Rectum (tissue), 1 donor: ENCODE results near the genes ENPP7 and TBC1D16.

- PRO-cap = bidirectional peak, plus-strand start at chr17:78911182, minus-strand start at chr17:78911154
These were observed 7.8 kb upstream of the CEP295NL start for GRCh38 chr17:78910683-78911234.

DNA sequence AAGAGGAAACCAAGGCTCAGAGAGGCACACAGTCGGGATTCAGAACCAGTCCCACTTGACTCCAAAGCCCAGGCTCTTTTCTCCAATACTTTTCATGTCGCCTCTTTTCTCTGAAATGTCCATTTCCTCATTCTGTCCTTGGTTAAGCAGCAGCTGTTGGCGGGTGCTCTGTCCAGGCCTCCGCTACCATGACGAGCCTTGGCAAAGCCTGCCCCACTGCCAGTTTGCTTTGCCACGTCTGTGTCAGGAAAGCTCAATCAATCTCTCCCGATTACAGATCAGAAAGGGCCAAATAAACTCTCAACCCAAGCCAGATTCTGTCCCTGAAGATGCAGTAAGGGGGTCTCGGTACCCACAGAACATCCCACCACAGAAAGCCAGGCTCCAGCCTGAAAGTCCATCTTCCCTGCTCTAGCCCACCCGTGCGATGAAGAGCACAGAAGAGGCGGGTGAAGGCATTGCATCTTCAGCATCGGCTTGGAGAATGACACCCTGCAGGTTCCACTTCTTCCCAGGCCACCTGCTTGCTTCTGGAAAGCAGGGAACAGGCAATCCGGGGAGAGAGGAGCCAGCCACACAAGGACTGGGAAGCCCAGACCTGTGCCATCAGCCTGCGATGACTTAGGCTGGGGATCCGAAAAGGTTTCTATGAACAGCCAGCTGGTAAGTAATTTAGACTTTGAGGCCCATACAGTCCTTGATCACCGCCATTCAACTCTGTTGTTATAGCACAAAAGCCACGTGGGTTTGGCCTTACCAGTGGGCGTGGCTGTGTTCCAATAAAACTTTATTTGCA is 9.3 kb upstream of the CEP295NL start:
- PRO-cap = unidirectional peak, minus-strand start at position 116 of the sequence

DNA sequence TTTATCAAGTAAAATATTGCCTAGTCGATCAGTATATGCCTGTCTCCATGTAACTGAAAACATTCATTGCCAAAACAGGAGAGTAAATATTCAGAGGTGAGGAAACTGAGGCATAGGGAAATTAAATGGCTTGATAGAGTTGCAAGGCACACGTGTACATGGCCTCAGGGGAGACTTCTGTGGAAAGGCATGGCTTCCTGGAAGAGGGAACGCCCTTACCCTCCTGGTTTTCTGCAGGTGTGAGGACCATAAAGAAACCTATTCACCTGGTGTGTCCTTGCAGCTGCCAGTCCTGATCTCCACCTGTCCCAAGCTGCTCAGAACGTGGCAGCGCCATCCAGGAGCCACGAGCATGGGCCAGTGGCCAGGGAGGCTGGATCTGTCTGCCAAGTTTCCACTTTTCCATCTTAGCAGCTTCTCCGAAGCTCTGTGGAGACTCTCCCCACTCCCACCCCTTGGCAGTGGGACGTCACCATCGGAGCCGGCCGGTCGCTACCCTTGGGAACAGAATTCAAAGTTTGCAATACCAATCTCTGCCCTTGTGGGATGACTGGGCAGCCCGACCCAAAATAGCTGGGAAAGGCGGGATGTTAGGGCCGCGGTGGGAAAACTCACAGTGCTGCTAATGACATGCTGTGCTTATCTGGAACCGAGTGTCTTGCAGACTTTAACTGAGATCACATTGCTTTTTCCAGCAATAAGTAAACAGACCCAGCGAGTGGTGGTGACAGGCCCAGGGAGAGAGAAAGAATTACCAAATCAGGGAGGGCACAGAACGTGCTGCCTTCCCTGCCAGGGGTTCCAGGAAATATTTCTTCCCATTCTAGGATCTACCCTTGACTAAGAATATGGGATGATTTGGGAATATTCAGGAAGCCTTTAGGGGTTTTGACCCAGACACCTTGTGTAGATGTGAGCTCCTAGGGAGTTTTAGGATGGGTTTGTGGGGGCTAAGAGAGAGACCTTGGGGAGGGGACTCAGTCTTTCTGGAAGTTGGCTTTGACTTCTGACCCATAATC is 3.9 kb upstream of the C1QTNF1 start:
- PRO-cap = unidirectional peak, plus-strand start at position 289 of the sequence

DNA sequence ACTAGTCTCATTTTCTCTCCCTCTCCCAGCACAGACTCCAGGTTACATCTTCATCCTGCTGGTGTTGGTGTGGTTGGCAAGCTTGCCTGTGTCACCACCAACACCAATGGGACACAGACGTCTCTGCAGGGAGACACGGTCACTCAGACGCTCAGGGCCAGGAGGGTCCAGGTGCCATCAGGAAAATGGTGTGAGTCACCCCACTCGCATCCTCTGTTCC is 177.9 kb downstream of the RBFOX3 start:
- PRO-cap = no peak

DNA sequence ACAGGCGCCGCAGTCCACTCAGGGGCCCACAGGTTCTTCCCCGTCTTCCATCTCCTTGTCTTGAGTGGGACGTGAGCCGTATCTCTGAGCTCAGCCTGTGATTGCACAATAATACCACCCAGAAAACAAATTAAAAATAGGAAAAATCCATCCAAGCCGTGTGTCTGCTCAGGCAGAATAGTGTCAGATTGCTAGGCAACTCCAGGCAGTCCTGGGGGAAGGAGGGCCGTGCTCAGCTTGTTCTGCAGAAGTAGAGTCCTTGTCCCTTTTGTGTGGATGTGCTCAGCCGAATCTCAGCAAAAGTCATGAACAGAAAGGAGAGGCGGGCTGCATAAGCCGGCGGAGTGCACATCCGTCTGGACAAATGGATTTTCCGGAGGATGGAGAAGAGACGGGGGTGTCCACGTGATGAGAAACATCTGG is 7.4 kb upstream of the RBFOX3 start:
- PRO-cap = no peak

DNA sequence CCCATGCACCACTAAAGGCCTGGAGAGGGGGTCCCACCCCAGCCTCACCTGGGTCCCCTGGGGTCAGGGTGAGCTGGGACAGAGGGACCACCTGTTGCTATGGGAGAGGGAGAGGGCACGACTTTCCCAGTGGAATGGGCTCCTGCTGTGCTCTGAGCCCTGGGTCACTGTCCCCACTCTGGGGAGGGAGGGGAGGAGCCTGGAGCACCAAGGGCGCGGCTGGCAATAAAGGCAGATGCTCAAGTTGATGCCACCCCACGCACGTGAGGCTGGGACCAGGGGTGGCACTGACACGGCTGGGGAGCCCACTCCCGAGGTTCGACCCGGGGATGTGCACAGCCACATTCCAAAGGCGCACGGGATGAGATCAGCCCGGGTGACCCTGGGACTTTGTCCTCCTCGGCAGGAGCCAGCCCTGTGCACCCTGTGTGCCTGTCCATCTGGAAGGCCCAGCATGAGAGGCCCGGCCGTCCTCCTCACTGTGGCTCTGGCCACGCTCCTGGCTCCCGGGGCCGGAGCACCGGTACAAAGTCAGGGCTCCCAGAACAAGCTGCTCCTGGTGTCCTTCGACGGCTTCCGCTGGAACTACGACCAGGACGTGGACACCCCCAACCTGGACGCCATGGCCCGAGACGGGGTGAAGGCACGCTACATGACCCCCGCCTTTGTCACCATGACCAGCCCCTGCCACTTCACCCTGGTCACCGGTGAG is at the start of gene ENPP7:
ENPP7 (plus strand) TSS at position 258 of the 712 bp plus-strand sequence.
- PRO-cap = no peak

DNA sequence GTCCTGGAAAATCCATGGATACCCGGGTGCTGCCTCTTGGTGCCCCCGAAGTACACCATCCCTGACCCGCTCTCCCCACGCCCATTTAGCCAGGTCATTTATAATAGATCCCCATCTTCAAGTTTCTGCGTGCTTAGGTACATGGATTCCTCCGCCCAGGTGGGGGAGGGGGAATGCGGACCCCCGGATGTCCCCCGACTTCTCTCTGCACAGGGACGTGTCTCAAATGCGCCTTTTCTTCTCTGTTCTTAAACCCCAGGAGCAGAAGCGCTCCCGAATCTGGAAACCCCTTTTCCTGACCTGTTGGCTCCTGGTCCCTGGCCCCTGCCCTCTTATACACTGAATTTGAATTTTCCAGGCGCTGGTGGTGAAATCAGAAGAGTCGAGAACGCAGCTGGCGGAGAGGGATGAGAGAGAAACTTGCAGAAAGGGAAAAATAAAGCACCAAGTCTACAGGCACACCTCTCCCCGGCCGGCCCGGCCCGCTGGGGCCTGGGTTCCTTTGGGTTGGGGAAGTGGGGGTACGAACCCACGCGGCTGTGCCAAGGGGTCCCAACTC is 15.2 kb upstream of the CBX8 start:
- PRO-cap = no peak

GRCh38 chr17:79830544-79831212 is 8.6 kb downstream of the CBX4 start:
- PRO-cap = no peak

GRCh38 chr17:79835914-79836587 is 3.2 kb downstream of the CBX4 start:
- PRO-cap = bidirectional peak, plus-strand start at chr17:79836362, minus-strand start at chr17:79836092

- PRO-cap = bidirectional peak, plus-strand start at chr17:79839684, minus-strand start at chr17:79839440; bidirectional peak, plus-strand start at chr17:79840008, minus-strand start at chr17:79839895
These were observed 509 bp upstream of the CBX4 start for GRCh38 chr17:79839515-79840383.

DNA sequence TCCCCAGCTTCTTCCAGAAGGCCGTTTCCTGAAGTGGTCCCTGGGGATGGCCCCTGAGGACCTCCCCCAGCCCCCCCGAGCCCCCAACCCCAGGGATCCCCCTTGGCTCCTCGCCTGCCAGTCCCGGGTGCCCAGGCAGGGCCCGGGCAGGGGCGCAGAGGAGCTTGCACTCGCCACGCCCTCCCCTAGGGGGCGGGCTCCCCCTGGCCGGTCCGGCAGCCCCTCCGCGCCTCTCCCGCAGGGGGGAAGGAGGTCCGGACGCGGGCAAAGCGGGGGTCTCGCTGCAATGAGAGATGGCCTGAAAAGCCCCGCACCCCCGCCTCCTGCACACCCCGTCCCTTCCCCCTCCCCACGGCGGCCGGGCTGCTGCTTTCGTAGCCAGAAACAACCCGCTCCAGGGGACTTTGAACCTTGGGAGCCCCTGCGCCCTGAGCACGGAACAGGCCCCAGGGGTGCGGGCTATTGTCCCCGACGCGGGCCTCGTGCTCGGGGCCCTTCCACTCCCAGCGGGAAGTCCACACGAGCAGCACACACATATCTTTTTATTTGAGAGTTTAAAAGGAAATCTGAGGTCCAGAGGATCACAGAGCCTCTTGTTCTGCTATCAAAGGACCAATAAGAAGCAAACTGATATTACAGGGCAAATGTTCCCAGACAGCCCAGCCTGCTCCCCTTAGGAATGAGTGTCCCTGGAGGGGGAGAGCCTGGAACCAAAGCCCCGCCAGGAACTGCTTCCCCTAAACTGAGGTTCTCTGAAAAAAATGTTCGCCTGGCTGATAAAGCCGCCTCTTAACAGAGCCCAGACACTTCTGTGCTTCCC is 5.7 kb upstream of the CBX4 start:
- PRO-cap = no peak

GRCh38 chr17:79888727-79889319 is 49.6 kb upstream of the CBX4 start:
- PRO-cap = no peak

GRCh38 chr17:79929539-79930761 is 90.7 kb upstream of the CBX4 start:
- PRO-cap = bidirectional peak, plus-strand start at chr17:79930168, minus-strand start at chr17:79930134; unidirectional peak, minus-strand start at chr17:79930498

- PRO-cap = no peak
These were observed 94.6 kb upstream of the CBX4 start for GRCh38 chr17:79933876-79934189.

- PRO-cap = no peak
These were observed 97.3 kb upstream of the CBX4 start for GRCh38 chr17:79936121-79937416.

GRCh38 chr17:80018935-80019707 is 16.6 kb downstream of the TBC1D16 start:
- PRO-cap = no peak

DNA sequence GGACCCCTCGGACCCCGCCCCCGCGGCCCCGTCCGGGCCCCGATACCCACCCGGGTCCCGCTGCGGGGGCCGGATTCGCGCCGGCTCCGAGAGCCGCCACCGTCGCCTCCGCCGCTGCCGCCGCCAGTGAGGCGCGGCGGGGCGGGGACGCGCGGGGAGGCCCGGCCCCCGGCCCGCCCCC is at the start of gene TBC1D16:
TBC1D16 (minus strand) TSS at position 128 of the 181 bp plus-strand sequence.
- PRO-cap = bidirectional peak, plus-strand start outside the sequence, minus-strand start at position 128 of the sequence

GRCh38 chr17:80101878-80102589 is 653 bp downstream of the GAA start:
- PRO-cap = no peak

DNA sequence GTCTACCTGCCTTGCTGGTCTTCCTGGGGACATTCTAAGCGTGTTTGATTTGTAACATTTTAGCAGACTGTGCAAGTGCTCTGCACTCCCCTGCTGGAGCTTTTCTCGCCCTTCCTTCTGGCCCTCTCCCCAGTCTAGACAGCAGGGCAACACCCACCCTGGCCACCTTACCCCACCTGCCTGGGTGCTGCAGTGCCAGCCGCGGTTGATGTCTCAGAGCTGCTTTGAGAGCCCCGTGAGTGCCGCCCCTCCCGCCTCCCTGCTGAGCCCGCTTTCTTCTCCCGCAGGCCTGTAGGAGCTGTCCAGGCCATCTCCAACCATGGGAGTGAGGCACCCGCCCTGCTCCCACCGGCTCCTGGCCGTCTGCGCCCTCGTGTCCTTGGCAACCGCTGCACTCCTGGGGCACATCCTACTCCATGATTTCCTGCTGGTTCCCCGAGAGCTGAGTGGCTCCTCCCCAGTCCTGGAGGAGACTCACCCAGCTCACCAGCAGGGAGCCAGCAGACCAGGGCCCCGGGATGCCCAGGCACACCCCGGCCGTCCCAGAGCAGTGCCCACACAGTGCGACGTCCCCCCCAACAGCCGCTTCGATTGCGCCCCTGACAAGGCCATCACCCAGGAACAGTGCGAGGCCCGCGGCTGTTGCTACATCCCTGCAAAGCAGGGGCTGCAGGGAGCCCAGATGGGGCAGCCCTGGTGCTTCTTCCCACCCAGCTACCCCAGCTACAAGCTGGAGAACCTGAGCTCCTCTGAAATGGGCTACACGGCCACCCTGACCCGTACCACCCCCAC is 3.1 kb downstream of the GAA start:
- PRO-cap = no peak

DNA sequence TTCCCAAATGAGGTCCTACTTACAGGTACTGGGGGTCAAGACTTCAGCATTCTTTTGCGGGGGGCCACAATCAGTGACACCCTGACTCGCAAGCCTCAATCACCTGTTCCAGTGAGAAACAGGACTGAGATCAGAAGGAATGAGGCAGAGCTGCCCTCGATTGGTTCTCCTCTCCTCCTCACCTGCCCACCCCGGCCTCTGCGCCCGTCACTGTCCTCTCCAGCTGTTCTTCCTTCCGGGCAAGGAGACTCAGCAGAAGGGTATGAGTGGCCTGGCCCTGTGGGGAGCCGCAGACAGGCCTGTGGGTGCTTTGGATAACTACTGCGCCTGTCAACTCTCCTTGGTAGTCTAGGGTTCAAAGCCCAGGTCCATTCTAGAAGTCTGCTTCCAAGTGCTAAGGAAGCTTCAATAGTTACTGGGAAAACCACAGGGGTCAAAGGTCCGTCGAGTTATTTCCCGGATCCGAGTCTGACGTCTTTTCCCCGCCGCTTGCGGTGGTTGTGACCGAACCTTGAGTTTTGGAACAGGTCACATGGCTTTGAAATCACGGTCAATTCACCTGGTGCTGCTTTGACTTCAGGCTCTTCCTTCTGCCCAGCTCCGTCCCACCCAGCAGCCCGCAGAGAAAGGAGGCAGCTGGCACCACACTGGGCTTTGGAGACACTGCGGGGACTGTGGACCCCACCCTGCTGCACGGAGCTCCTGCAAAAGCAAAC is 8.3 kb downstream of the CARD14 start:
- PRO-cap = no peak